A673 (cell line): Measurements from ENCODE around the genes IFNA8 and CDKN2A.

- PRO-cap: bidirectional peak, plus-strand start at chr9:21335156, minus-strand start at chr9:21335023
Measured at GRCh38 chr9:21334359-21335319, 565 bp downstream of the KLHL9 start.

DNA sequence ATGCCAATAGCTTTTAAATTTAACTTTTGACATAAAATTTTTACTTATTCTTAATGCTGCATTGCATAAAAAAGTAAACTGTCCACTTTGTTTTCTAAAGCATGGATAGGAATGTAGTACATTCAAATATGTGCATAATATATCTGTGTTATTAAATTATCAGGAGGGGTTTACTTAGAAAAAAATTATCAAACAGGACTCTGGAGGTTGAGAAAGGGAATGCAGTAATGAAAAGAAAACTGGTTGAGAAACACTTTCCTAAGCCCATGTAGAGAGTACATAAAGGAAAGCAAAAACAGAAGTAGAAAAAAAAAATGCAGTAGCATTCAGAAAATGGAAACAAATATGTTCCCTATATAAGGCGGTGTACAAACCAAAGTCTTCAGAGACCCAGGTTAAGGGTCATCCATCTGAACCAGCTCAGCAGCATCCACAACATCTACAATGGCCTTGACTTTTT, at the start of gene IFNA8:
TSS of gene IFNA8 (plus strand) at position 385 of the 460 bp plus-strand sequence.
- PRO-cap: no peak

DNA sequence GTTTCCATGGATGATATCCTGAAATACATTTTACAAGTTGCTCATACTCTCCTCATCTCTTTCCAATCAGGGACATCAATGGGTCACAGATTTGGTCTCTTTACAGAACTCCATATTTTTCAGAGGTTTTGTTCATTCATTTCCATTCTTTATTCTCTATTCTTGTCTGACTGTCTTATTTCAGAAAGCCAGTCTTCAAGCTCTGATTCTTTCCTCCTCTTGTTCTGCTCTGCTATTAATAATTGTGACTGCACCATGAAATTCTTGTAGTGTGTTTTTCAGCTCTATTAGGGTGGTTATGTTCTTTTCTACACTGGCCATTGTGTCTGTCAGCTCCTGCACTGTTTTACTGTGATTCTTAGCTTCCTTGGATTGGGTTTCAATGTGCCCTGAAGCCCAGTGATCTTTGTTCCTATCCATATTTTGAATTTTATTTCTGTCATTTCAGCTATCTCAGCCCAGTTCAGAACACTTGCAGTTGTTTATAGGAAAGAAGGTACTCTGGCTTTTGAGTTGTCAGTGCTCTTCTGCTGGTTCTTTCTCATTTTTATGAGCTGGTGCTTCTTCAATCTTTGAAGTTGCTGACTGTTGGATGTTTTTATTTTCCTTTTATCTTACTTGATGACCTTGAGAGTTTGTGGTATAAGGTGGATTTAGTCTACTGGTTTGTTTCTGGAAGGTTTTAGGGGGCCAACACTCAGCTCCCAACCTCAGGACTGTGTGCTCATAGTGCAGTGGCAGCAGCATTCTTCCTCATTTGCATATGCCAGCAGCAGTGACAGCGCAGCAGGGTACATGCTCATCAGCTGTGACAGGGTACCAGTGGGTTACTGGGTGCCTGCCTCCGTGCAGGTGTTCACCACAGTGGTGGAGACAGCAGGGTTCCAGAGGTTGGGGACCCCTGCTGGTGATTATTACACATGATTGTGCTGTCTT, 45.1 kb upstream of the IFNE start:
- PRO-cap: no peak

- PRO-cap: no peak
Measured at GRCh38 chr9:21564458-21564950, 82.4 kb upstream of the IFNE start.

GRCh38 chr9:21684582-21685351, 117.7 kb upstream of the MTAP start:
- PRO-cap: no peak

DNA sequence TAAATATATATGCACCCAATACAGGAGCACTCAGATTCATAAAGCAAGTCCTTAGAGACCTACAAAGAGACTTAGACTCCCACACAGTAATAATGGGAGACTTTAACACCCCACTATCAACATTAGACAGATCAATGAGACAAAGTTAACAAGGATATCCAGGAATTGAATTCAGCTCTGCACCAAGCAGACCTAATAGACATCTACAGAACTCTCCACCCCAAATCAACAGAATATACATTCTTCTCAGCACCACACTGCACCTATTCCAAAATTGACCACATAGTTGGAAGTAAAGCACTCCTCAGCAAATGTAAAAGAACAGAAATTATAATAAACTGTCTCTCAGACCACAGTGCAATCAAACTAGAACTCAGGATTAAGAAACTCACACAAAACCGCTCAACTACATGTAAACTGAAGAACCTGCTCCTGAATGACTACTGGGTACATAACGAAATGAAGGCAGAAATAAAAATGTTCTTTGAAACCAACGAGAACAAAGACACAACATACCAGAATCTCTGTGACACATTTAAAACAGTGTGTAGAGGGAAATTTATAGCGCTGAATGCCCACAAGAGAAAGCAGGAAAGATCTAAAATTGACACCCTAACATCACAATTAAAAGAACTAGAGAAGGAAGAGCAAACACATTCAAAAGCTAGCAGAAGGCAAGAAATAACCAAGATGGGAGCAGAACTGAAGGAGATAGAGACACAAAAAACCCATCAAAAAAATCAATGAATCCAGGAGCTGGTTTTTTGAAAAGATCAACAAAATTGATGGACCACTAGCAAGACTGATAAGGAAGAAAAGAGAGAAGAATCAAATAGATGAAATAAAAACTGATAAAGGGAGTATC, 63.3 kb downstream of the CDKN2A start:
- PRO-cap: no peak

DNA sequence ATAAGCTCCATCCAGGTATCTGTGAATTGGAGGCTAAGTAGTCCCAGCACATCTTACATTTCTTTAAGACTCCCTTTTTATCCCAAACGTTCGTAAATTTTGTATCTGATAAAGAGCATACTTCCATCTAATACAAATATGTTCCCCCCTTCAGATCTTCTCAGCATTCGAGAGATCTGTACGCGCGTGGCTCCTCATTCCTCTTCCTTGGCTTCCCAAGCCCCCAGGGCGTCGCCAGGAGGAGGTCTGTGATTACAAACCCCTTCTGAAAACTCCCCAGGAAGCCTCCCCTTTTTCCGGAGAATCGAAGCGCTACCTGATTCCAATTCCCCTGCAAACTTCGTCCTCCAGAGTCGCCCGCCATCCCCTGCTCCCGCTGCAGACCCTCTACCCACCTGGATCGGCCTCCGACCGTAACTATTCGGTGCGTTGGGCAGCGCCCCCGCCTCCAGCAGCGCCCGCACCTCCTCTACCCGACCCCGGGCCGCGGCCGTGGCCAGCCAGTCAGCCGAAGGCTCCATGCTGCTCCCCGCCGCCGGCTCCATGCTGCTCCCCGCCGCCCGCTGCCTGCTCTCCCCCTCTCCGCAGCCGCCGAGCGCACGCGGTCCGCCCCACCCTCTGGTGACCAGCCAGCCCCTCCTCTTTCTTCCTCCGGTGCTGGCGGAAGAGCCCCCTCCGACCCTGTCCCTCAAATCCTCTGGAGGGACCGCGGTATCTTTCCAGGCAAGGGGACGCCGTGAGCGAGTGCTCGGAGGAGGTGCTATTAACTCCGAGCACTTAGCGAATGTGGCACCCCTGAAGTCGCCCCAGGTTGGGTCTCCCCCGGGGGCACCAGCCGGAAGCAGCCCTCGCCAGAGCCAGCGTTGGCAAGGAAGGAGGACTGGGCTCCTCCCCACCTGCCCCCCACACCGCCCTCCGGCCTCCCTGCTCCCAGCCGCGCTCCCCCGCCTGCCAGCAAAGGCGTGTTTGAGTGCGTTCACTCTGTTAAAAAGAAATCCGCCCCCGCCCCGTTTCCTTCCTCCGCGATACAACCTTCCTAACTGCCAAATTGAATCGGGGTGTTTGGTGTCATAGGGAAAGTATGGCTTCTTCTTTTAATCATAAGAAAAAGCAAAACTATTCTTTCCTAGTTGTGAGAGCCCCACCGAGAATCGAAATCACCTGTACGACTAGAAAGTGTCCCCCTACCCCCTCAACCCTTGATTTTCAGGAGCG, at the start of gene CDKN2A:
TSS of gene CDKN2A (minus strand) at position 575 of the 1,215 bp plus-strand sequence.
- PRO-cap: no peak

GRCh38 chr9:21986811-21987123, 12.1 kb upstream of the CDKN2A start:
- PRO-cap: no peak

DNA sequence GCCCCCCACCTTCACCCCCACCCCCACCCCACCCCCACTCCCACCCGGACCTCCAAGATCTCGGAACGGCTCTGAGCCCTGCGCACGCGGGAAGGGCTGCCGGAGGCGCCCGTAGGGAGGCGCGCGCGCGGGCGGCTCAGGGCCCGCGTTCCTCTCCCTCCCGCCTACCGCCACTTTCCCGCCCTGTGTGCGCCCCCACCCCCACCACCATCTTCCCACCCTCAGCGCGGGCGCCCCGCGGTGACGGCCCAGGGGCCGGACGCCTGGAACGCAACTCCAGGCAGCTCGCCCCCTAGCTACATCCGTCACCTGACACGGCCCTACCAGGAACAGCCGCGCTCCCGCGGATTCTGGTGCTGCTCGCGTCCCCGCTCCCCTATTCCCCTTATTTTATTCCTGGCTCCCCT, 14.6 kb downstream of the CDKN2B start:
- PRO-cap: no peak

- PRO-cap: no peak
Measured at GRCh38 chr9:22050978-22051341, 41.9 kb upstream of the CDKN2B start.

GRCh38 chr9:22112799-22113222, 103.7 kb upstream of the CDKN2B start:
- PRO-cap: no peak

DNA sequence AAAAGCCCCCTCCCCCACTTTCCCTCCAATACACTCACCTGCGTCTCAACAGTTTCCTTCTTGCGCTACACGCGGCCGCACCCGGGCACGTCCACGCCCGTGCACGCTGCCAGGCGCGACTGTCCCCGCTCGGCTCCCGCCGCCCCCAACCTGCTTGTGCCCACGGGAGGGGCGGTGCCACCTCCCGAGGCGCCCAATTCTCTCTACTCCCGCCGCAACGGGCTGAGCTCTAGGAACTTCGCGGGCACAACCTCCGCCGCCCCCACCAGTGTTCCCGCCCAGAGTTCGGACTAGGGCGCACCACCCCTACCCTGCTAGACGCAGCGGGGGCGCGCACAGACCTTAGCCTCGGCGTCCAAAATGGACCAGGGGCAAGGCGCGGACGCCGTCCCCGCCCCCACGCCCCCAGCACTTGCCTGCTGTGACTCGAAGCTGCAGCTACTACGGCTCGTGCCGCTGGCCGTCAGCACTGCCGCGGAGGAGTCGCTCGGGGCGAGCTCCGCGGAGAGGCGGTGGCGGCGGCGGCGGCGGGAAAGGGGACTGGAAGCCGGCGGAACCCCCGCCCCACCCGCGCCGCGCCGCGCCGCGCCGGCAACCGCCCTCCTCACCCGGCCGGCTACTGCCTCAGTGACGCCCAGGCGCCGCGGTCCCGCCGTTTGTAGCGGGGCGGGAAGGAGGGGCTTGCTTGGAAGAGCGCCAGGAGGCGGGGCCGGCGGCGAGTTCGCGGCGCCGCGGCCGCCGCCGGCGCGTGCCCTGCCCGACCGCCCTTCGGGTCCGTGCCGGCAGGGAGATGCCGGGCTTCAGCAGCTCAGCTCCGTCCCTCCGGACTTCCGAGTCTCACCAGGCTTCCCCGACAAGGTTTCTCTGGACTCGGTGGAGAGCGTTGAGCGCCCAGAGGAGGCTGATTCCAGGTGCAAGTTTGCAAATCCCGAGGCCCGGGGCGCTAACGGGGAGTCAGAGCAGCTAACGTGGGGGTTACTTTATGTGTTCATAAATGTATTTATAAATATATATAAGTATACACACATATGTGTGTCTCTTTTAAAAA, 4.5 kb downstream of the ELAVL2 start:
- PRO-cap: no peak

DNA sequence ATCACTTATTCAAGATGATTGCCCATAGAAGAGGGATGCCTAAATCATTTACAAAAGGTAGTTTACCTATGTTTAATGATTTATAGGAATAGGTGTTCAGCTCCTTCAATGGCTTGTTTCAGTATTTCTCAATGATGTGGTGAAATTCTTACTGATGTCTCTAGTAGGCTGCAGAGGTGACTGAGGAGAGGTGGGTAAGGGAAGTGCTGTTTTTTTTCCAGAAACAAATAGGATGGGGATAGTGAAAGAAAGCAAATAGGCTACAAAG, 1.7 kb downstream of the LRRC19 start:
- PRO-cap: no peak

DNA sequence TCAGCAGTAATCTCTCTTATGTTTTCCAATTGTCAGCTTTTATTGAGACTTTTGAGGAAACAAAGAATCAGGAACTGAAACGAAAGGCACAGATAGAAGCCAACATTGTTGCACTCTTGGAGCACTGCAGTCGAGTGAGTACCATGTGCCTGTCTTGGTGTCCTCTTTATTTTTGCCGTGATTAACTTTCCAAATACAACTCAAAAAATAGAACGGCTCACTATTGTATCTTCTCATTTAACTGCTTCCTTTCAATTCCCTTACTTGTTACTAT, 41.7 kb upstream of the LRRC19 start:
- PRO-cap: no peak

DNA sequence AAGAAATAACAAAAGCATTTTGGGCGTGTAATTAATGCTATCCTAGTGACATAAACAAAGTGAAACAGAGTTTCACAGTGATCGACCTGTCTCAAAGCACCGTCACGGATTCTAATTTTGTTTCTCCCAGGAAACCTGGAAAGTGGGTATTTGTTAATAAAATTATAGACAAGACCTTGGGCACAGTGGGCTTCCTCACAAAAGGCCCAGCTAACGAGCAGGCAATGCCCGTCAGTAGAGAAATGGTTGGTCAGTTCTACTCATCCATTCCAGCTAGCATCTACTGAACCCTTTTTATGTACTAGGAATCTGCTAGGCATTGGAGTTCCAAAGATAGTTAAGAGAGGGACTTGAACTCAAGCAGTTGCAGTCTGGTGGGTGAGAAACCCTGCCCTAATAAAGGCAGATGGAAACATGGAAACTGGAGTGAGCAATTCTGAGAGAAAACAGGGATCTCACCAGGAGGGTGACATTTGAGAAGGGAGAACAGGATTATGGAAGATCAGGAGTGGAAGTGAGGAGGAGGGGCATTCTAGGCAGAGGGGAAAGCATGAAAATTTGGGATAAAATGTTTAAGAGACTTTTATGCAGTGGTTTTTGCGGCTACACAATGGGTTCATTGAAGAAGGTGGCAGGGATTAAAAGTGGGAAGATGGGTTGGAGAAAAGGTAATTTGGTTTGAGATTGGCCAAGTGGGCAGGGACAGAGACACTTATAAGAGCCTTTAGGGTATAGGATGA, 13.0 kb downstream of the TEK start:
- PRO-cap: no peak

DNA sequence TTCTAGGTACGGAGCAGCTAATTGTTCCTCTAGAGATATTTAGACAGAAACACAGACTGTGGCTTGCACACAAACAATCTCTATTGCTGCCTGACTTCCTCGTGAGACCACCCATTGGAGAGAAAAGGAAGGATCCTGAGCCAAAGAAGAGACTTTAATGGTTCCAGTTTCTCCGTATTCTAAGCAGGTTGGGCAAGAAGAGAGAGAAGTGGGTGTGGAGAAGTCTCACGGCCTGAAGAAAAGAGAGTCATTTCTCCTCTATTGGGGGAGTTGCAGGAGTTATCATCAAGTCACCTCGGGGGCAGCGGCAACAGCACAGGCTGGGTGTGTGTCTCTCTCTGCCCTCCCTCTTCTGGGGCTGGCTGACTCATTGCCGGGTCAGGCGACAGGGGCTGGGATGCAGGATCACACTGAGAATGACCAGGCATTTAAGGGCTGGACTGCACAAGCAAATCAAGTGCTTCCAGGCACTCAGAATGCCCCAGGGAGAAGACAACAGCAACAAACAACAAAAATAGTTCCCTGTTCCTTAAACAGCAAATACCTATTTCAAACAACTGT, 6.2 kb upstream of the EQTN start:
- PRO-cap: no peak

DNA sequence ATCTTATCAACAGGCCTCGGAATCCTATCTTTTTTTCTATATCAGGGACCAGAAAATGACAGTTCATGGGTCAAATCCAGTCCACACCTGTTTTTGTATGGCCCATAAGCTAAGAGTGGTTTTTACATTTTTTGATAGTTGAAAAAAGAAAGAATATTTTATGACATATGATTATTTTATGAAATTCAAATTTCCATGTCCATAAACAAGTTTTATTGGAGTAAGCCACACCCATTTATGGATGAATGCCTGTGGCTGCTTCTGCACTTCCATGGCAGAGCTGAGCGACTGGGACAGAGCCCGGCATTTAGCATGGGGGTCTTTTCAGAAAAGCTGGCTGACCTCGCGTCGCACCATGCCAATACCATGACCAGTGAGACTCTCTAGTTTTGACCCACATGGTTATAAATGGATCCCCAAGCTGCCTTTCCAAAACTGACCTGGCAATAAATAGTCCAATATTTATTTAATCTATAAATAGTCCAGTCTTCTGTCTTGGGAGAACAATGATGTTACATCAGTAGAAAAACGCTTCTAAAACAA, 45.0 kb upstream of the EQTN start:
- PRO-cap: no peak

DNA sequence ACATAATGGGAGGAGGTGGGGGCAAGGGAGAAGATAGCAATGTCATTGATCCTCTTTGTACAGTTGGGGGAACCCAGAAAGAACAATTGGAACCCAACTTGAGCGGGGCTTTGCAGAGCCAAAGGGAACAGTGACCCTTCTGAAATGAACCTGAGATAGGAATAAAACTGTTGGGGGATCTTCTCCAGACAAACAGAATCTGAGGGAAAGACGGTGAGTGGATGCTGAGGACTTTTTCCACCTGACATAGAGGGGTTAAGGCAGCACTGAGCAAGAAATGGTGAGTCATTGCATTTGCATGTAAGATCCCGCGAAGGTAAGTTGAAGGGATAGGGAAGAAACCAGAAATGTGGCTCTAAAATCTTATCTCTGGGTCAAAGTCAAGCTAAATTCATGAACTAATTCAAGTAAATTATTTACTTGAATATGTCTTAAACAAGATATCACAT, 74.3 kb upstream of the EQTN start:
- PRO-cap: no peak

- PRO-cap: no peak
Measured at GRCh38 chr9:27377083-27377967, 80.4 kb upstream of the EQTN start.

DNA sequence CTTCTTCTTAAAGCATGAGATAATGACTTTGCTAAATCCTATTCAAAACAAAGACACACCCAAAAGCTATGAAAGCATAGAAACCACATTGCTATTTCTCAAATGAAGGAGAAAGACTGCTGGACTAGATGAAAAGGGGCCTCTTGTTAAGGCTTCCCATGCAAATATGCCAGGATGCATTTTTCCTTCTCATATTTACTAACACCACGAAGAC, 86.3 kb upstream of the IFNK start:
- PRO-cap: no peak